Temporal lobe (tissue), 2 donors: Measurements from ENCODE around the gene ATG9A.

- RAMPAGE, long total RNA = no peak
Observed at GRCh38 chr2:218237950-218238436, 21.0 kb downstream of the ARPC2 start.

DNA sequence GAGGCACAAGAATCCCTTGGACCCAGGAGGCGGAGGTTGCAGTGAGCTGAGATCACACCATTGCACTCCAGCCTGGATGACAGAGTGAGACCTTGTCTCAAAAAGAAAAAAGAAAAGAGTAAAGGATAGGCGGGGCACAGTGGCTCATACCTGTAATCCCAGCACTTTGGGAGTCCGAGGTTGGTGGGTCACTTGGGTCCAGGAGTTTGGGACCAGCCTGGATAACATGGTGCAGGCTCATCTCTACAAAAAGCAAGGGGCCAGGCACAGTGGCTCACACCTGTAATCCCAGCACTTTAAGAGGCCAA, 14.4 kb upstream of the GPBAR1 start:
- RAMPAGE, long total RNA = no peak

- RAMPAGE, long total RNA = no peak
Observed at GRCh38 chr2:218257016-218257541, 3.7 kb upstream of the GPBAR1 start.

DNA sequence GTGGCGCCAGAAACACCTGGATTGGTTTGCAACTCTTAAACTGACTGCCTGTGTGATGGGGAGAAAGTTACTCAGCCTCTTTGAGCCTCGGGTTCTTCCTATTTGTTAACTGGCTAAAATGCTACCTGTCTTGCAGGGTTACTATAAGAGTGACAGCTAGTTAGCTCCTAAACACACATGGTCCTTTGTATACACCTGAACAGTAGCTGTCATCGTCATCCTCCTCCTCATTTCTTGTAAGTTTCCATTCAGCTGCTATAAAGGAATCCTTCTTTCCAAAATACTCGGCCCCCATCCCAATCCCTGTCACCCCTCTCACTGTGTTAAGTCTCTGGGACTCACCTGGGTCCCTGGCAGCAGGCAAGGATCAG, 7.8 kb downstream of the PNKD start:
- RAMPAGE, long total RNA = no peak

DNA sequence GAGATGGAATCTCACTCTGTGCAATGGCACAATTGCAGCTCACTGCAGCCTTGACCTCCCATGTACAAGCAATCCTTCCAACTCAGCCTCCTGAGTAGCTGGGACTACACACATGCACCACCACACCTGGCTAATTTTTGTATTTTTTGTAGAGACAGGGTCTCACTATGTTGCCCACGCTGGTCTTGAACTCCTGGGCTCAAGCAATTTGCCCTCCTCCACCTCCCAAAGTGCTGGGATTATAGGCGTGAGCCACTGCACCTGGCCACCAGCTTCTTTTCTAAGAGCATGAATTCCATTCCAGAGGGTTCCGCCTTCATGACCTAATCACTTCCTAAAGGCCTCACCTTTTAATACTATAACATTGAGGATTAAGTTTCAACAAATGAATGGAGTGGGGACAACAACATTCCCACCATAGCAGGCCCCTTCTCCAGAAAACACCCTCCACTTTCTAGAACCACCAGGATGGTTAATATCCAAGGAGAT, 2.3 kb upstream of the TMBIM1 start:
- RAMPAGE, long total RNA = no peak

DNA sequence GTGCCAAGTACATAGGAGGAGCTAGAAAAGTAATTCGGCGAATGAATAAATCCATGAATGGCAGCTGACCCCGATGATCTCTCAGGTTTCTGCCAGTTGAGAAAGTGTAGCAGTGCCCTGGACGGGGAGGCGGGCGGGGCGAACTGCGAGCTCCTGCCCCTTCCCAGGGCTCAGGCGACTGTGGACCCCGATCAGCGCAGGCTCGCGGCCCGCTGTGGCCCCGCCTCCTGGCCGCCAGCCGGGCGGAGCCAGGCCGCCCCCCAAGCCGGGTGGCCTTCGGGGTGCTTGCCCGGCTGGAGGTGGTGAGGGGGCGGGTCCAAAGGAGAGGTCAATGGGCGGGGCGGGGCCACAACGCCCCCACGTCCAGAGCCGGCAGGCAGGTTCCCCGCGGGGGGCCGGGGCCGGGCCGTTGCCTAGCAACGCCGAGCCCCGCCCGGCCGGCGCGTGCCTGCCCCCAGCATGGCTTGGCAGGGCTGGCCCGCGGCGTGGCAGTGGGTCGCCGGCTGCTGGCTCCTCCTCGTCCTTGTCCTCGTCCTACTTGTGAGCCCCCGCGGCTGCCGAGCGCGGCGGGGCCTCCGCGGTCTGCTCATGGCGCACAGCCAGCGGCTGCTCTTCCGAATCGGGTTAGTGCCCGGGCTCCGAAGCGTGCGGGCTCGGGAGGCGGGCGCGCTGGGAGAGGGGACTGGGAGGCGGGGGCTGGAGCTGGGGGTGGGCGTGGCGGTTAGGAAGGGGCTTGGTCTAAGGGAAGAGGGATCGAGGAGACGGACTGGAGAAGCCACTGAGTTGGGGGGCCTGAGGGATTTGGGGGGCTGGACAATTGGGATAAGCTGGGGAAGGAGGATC, 30.7 kb upstream of the TMBIM1 start:
- RAMPAGE, long total RNA = no peak

- RAMPAGE, long total RNA = no peak
Observed at GRCh38 chr2:218329336-218329767, 27.3 kb upstream of the CATIP start.

- RAMPAGE, long total RNA = no peak
Observed at GRCh38 chr2:218405744-218406799, 6.4 kb downstream of the CTDSP1 start.

DNA sequence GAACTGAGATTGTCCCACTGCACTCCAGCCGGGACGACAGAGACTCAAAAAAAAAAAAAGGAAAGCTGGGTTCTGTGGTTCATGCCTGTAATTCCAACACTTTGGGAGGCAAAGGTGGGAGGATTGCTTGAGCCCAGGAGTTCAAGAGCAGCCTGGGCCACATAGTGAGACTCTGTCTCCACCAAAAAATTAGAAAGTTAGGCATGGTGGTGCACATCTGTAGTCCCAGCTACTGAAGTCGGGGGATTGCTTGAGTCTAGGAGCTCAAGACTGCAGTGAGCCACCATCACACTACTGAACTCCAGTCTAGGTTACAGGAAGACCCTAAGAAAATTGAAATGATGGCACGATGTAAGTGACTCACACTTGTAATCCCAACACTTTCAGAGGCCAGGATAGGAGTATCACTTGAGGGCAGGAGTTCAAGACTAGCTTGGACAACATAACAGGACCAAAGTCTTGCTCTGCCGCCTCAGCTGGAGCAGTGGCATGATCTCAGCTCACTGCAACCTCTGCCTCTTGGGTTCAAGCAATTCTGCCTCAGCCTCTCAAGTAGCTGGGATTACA, 9.2 kb upstream of the PLCD4 start:
- RAMPAGE, long total RNA = no peak

- RAMPAGE, long total RNA = no peak
Observed at GRCh38 chr2:218605365-218605850, 2.3 kb upstream of the PLCD4 start.

GRCh38 chr2:218636526-218637235, 22.7 kb downstream of the ZNF142 start:
- RAMPAGE, long total RNA = no peak

DNA sequence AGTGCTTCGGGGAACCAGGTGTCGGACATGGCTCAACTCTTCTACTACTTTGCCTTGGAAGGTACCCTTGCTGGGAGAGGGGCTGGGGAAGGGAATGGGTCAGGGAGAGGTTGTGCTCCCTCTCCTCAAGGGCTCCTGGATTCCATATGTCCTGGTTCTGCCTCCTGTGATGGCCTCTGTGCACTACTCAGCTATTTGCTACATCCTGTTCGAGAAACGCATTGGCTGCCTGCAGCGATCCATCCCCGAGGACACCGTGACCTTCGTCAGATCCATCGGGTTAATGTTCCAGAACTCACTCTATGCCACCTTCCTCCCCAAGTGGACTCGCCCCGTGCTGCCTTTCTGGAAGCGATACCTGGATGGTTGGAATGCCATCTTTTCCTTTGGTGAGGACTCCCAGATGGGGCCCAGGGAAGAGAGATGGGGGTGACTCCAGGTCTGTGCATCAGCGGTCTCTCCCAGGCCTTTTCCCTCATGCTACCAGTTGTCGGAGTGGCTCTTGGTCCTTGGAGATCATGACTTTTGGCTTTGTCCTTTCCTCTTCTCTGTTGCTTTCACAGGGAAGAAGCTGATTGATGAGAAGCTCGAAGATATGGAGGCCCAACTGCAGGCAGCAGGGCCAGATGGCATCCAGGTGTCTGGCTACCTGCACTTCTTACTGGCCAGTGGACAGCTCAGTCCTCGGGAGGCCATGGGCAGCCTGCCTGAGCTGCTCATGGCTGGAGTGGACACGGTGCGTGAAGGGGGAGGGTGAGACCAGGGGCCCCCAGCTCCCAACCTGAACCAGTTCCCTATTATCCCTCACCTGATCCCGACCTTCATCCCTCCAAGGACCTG, 30.6 kb downstream of the CYP27A1 start:
- RAMPAGE, long total RNA = no peak

DNA sequence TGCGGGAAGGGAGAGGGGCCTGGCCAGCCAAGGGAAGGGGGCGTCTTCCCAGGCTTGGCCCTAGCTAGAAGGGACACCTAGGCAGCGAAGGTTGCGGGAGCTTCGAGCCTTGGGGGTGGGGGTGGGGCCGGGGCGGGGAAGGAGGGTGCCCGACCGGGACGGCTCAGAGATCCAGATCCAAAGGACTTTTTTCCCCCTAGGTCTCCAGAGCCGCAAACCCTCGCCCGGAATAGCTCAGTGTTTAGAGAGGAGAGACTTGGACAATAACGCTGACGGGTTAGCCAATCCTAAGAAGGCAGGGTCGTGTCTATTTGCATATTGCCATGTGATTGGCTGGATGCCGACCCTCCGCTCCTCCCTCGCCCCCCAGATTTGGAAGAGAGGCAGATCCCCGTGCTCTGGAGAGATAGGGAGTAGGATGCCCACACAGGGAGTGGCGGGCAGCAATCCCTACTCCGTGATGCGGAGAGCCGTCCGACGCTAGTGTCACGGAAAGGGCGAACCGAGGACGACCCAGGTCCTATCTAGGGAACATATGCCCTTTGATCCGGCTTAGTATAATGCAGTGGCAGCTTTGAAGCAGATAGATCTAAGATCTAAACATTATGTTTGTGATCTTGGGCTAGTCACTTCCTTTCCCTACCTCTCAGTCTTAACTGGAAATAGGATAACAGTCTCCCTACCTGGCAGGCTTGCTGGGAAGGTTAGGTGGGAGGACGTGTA, 1.3 kb downstream of the WNT6 start:
- RAMPAGE, long total RNA = no peak

GRCh38 chr2:218995954-218996917, 3.0 kb upstream of the CRYBA2 start:
- RAMPAGE, long total RNA = no peak

GRCh38 chr2:219000922-219001865, 8.0 kb upstream of the CRYBA2 start:
- RAMPAGE, long total RNA = no peak

- RAMPAGE, long total RNA = no peak
Observed at GRCh38 chr2:219111508-219111969, 49.1 kb downstream of the NHEJ1 start.

GRCh38 chr2:219123303-219124346, 37.0 kb downstream of the NHEJ1 start:
- RAMPAGE, long total RNA = no peak

- RAMPAGE, long total RNA = no peak
Observed at GRCh38 chr2:219124347-219125023, 36.1 kb downstream of the NHEJ1 start.

DNA sequence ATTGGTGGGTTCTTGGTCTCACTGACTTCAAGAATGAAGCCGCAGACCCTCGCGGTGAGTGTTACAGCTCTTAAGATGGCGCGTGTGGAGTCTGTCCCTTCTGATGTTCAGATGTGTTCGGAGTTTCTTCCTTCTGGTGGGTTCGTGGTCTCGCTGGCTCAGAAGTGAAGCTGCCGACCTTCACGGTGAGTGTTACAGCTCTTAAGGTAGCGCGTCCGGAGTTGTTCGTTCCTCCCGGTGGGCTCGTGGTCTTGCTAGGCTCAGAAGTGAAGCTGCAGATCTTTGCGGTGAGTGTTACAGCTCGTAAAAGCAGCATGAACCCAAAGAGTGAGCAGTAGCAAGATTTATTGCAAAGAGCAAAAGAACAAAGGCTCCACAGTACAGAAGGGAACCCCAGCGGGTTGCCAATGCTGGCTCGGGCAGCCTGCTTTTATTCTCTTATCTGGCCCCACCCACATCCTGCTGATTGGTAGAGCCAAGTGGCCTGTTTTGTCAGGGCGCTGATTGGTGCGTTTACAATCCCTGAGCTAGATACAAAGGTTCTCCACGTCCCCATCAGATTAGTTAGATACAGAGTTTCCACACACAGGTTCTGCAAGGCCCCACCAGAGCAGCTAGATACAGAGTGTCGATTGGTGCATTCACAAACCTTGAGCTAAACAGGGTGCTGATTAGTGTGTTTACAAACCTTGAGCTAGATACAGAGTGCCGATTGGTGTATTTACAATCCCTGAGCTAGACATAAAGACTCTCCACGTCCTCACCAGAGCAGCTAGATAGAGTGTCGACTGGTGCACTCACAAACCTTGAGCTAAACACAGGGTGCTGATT, 5.9 kb upstream of the ZFAND2B start:
- RAMPAGE, long total RNA = no peak

DNA sequence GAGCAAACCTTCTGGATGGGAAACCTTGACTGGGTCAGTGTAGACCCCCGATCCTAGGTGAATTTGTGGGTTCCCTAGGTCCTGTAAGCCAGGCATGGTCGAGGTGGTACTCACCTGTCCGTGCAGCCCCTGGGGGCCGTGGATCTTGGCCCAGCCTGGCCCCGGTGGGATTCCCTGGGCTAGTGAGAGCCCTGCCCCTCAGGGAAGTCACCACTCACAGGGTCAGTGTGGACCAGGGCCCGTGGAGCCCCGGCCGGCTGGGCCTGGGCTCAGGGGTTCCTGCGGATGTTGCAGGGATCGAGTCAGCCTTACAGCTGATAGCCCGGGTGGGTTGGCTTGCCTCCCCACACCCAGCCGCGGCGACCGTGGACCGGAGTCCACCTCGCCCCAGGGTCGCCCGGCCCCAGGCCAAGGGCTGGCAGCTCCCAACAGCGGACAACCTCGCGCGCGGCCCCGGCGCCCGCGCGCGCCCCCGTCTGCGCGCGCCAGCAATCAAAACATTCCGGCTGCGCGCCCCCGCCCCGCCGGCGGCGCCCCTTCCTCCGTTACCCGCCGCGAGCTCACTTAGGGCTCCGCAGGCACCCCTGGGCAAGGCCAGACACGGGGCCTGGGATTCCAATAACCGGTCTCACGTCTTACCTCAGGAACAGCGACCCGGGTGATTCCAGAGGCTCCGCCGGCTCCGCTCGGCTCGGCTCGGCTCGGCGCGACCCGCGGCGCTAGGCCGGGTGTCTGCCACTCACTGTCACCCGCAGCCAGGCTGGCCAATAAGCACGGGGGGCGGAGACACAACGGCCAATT, at the start of gene ATG9A:
TSS of gene ATG9A (minus strand) at position 741 of the 801 bp plus-strand sequence.
- RAMPAGE, long total RNA = no peak